MCF 10A (cell line): ENCODE measurements around a stretch of chr7.

- PRO-cap: no peak
- RRBS: no CpG with 5 or more reads among the region's 18 CpGs
Observed at GRCh38 chr7:5328257-5328683, 45.5 kb downstream of the SLC29A4 start.

DNA sequence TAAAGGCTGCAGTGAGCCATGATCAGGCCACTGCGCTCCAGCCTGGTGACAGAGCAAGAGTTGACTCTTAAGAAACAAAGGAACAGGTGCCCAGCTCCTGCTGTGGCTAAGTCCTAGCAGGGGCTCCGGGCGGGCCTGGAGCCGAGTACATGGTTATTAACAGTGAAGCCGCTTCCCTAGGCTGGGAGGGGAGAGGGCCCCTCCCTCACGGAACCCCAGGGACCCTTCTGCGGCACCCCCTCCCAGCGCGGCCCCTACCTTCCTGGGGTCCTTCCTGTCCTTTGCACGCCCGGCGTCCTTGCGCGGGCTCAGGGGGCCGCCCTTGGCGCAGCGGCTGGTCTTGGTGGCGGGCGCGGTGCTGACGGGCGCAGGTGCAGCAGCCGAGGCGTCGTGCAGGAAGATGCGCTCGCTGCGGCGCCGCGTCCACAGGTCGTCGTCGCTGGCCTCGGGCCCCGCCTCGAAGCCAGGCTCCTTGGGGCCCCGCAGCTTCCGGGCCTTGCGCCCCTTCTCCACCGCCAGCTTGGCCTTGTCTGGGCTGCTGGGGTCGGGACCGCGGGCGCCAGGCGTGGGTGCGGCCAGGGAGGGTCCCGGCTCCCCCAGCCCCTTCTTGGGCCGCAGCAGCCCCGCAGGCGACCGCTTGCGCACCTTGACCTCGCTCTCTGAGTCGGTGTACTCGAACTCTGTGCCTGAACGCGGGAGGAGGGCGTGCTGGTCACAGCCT, 49.8 kb downstream of the SLC29A4 start:
- PRO-cap: no peak
- RRBS: 97% methylated on average over 4 of the region's 59 CpGs

GRCh38 chr7:5423969-5424949, 625 bp upstream of the TNRC18 start:
- PRO-cap: bidirectional peak, plus-strand start at chr7:5424058, minus-strand start at chr7:5423724
- RRBS: no CpG with 5 or more reads among the region's 67 CpGs

- PRO-cap: no peak
- RRBS: under 1% methylated on average over 9 of the region's 43 CpGs
Observed at GRCh38 chr7:5429546-5430557, 6.2 kb upstream of the TNRC18 start.

DNA sequence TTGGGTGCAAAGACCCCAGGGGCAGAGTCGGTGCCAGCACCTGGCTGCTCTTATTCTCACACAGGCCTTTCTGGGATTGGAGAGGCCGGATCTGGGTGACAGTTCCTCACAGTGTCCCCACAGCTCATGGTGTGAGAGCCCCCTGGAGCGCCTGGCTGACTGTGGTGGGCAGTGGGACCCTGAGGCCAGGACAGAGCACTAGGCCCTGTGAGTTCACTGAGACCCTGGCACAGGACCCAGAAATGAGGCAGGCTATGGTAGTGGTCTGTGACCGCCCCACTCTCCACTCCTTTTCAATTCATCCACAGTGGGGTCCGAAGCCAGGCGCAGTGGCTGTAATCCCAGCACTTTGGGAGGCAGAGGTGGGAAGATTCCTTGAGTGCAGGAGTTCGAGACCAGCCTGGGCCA, 5.9 kb upstream of the FBXL18 start:
- PRO-cap: no peak
- RRBS: no CpG with 5 or more reads among the region's 7 CpGs

DNA sequence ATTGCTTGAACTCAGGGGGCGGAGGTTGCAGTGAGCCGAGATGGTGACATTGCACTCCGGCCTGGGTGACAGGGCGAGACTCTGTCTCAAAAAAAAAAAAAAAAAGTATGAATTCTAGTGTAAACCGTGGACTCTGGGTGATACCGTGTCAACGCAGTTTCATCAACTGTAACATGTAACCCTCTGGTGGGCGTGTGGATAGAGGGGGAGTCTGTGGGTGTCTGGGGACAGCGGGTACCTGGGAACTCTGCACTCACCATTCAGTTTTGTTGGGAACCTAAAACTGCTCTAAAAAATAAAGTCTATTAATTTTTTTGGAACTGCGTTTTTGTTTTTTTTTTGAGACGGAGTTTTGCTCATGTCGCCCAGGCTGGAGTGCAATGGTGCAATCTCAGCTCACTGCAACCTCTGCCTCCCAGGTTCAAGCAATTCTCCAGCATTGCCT, 7.0 kb upstream of the FBXL18 start:
- PRO-cap: no peak
- RRBS: no CpG with 5 or more reads among the region's 12 CpGs

- PRO-cap: unidirectional peak, minus-strand start at chr7:5526989
Observed at GRCh38 chr7:5526949-5527178, 3.5 kb downstream of the ACTB start.

GRCh38 chr7:5527179-5527579, 3.2 kb downstream of the ACTB start:
- PRO-cap: no peak
- RRBS: no CpG with 5 or more reads among the region's 7 CpGs

- PRO-cap: no peak
- RRBS: under 1% methylated on average over 2 of the region's 24 CpGs
Observed at GRCh38 chr7:5528928-5529487, 1.4 kb downstream of the ACTB start.

DNA sequence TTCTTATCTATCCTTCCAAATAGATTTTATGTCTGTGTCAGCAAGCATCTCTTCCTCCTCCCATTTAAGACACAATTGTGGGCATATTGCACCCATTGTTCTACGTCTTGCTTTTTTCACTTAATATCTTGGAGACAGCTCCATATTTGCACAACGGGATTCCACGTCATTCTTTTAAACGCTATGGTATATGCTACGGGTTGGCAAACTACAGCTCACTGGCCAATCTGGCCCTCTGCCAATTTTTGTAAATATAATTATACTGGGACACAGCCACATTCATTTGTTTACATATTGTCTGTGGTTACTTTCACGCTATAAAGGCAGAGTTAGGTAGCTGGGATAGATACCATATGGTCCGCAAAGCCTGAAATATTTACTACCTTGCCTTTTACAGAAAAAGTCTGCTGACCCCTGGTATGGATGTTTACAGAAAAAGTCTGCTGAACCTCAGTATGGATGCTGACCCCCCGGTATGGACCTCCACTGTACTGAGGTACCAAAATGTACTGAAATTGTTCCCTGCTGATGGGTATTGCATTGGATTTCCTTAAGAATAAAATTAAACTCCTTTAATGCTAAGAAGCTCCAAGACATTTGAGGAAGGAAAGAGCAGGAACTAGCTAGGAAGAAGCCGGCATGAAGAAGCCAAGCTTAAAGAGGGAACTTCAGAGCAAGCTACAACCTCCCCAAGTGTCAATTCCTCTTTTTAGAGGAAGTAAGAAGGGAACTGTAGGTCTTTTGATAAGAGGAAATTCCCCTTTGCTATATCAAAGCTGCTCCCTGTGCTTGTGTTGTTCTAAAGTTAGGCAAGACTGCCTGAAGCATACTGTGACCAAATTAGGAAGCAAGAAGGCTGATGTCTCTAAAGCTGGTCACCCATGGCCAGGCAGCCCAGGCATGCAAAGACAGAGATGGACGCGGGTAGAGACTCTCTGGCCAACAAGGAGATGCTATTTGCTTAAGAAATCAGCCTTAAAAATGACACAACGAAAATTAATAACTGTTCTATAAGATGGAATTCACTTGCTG, 88.2 kb downstream of the RNF216 start:
- PRO-cap: no peak
- RRBS: no CpG with 5 or more reads among the region's 12 CpGs

DNA sequence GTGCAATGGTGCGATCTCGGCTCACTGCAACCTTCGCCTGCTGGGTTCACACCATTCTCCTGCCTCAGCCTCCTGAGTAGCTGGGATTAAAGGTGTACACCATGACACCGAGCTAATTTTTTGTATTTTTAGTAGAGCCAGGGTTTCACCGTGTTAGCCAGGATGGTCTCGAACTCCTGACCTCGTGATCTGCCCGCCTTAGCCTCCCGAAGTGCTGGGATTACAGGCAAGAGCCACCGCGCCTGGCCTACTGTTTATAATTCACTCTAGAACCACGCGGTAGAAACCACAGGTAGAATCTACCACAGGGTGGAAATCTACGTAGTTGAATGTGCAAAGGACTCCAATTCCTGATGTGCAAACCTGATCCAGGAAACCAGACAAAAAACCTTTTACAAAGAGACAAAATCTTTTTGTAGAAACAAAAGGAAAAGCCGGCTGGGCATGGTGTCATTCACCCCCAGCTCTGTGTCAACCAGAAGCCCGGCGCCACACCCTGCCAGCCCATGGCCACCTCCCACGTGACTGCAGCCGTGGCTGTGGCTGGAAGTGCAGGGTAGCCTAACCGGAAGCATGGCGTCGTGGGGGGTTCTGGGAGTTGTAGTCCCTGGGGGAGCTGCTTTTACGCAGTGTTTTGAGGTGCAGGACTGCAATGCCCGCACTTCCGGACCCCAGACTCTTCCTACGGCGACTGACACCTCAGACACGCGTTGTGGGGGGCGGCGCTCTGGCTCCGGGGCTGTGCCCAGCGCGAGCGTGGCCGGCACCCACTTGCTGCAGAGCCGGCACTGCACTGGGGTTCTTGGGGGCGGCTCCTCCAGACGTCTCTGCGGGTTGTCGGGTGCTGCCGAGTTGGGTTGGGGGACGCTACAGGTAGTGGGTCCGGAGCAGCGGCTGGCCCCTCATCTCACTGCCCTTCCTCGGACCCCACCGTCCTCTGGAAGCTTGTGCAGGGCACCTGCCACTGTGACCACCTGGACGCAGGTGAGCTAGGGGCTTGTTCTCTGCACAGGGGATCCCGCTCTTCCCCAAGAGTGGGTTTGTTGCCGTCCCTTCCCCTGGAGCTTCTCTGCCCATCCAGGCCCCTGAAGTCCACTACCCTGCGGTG, 41.4 kb upstream of the RNF216 start:
- PRO-cap: bidirectional peak, plus-strand start at position 674 of the sequence, minus-strand start at position 523 of the sequence
- RRBS: under 1% methylated on average over 16 of the region's 51 CpGs

DNA sequence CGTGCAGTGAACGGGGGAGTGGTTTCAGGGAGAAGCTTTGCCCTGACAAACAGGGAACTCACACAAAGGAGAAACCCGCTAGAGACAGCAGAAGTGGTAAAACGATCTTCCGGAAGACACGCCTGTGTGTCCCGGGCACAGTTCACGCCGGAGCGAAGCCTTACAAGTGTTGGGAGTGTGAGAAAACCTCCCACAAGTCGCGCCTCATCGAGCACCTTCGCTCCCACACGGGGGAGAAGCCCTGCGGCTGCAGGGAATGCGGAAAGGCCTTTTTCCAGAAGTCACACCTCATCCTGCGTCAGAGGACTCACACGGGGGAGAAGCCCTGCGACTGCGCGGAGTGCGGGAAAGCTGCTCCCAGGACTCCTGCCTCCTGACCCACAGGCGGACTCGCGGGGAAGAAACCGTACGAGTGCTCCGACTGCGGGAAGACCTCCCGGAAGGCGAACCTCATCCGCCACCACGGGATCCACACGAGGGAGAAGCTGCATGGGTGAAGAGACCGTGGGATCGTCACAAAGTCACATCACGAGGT, 33.3 kb upstream of the OCM start:
- PRO-cap: no peak
- RRBS: no CpG with 5 or more reads among the region's 38 CpGs

DNA sequence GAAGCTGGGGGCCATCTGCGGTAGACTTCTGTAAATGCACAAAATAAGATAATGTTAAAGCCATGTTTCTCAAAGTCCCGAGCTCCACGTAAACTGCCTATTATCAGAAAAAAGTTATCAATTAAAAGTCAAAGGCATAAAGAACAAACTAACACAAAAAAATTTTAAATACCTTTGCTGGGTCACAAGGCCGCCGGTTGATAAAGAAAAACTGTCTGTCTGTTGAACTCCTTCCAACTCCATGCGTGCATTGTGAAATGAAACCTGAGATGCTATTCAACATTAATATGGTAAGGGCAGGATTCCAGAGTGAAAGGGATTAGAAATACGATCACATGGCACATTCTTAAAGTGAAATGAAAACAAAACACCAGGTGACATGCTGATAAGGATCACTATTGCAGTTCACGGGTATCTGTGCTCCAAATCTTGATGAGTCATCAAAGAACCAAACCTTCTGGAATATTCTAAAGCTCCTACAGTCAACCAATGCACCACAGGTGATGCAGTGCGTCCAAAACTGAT, 13.4 kb downstream of the PMS2 start:
- PRO-cap: no peak
- RRBS: no CpG with 5 or more reads among the region's 9 CpGs

GRCh38 chr7:6012372-6013216, 3.5 kb downstream of the AIMP2 start:
- PRO-cap: no peak
- RRBS: no CpG with 5 or more reads among the region's 15 CpGs

DNA sequence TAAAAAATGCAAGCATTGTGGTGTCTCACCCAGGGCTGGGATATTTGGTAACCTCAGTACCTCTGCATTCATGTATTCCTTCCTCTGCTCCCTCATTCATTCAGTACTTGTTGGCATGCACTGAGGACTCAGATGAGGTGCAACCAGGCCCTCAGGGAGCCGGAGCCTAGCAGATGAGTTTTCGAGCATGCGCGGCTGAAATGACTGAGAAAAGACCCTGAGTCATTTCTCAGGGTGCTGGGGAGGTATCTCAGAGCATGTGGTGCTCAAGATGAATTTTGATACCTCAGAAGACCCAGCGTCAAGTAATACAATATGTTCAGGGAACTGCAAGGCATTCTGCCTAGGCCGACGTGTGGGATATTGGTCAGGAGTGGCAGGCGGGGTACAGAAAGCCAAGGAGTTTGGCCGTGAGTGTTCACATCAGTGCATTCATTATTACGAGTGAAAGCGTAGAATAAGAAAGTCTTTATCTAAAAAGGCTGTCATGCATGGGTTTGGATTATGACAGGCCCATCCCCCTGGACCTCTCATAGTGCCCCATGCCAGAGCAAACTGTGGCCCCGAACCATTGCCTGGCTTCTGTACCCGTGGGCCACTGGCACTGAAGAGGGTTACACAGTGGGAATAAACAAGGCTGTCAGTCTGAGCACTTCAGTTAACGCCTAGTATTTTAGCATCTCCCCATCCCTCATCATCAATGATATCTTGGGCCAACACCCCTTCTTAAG, 7.5 kb downstream of the AIMP2 start:
- PRO-cap: no peak
- RRBS: no CpG with 5 or more reads among the region's 14 CpGs

- PRO-cap: no peak
- RRBS: 96% methylated on average over 1 of the region's 19 CpGs
Observed at GRCh38 chr7:6103631-6104067, 1.1 kb upstream of the USP42 start.

DNA sequence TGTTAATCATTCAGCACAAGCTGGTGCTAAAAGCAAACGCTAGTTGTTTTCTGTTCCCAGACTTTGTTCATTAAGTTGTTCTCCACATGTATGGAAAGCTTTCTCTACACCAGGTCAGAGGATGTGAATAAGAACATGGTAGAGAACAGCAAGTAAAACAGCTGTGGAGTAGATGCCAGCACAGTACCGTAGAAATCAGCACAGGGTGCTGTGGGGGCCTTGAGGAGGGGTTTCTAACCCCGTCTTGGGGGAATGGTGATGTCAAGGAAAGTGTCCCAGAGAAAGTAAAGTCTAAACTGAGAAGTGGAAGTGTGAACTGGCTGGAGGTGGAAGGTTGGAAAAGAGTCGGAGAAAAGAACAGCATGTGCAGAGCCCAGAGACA, 4.1 kb downstream of the USP42 start:
- PRO-cap: no peak
- RRBS: no CpG with 5 or more reads among the region's 4 CpGs

- PRO-cap: no peak
- RRBS: no CpG with 5 or more reads among the region's 8 CpGs
Observed at GRCh38 chr7:6247171-6247783, 25.1 kb downstream of the CYTH3 start.

DNA sequence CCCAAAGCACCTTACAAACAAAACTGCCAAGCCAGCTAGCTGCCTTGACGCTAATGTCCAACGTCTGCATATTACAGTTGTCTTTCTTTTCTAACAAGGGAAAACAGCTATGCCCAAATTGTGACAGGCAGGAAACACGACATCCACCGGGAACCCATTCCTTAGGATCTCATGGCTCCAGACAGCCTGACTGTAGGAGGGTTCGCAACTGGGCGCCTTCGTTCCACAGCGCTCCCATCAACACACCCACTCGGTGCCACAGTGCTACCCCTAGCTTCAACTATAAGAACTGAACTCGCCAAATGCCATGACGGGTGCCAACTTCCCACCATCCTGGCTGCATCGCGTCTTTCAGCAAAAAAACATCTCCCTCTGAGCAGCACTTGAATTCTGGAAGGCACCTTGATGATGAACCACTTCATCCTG, 1.5 kb downstream of the CYTH3 start:
- PRO-cap: no peak
- RRBS: no CpG with 5 or more reads among the region's 13 CpGs

GRCh38 chr7:6376698-6377439, 2.5 kb downstream of the RAC1 start:
- PRO-cap: no peak
- RRBS: no CpG with 5 or more reads among the region's 12 CpGs